Colon Carcinoma Metastatic in the Brain (tissue), 2 donors: Measurements from ENCODE around the gene ESYT2.

DNA sequence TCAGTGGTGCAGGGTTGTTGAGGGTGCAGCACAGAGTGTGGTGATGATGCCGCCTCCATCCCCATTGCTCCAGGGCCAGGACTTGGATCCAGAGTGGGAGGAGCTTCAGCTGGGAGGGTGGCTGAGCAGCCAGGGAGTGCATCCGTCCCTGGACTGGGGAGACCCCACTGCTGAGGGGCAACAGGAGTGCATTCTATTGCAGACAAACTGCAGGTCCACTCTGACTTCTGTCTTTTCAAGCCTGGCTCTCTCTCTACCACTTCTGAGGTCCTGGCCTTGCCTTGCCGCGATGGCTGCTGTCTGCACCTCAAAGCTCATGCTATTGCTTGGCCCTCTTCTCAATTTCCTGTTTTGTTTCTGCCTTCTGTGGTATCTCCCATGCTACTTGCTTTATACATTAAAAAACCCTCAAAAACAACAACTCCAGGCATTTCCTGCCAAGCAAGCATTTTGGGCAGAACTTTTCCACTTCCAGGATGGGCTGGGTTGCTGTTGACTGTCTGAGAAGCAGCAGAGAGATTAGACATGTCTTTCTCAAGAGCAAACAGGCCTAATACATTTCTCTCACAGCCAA, 134.8 kb downstream of the DNAJB6 start:
- PRO-cap, 2 experiments: no peak in any of the 2 experiments

DNA sequence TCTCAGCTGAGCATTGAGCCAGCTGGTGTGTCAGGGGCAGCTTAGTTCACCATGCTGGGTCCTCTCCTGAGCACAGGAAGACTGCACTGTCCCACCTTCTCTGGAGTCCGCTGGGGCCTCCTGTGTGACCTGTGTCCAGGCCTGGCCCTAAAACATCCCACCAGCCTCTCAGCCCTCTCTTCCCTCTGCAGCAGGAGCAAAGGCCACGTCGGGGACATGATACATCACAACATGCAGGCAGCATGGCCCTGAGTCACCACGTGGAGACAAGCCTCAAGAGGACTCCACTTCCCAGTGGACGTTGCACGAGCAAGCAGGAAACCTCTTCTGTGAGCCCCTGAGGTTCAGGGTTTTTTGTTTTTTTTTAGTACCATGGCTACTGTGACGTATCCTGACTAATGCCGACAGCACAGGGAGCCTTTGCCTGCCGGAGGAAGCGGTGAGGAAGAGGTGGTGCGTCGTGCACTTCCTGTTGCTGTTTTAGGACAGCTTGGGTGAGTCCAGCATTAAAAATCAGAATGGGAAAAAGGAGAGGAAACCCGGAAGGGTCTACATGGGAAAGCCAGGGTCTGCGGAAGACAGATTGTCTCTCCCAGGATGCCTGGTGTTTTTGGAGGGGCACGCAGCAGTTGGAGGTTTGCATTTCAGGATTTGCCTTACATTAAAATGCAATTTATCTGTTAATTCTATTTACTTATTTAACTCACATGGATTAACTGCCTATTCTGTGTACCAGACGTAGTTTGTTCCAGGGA, 166.0 kb downstream of the DNAJB6 start:
- PRO-cap, 2 experiments: no peak in any of the 2 experiments

- PRO-cap, 2 experiments: no peak in any of the 2 experiments
These were observed 485.8 kb downstream of the DNAJB6 start for GRCh38 chr7:157822508-157823069.

DNA sequence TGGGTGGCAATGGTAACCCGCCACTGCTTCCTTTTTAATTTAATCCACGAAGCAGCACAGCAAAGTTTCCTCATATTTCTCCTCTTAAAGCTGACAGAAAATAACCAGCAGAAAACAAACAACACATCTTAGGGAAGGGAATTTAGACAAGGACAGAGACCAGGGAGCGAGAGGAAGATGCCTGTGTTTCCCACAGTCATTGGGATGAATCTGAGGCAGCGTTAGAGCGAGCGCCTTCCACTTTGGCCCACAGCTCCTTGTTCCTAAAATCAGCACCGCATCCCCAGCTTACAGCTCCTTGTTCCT, 593.4 kb downstream of the PTPRN2 start:
- PRO-cap, 2 experiments: no peak in any of the 2 experiments

DNA sequence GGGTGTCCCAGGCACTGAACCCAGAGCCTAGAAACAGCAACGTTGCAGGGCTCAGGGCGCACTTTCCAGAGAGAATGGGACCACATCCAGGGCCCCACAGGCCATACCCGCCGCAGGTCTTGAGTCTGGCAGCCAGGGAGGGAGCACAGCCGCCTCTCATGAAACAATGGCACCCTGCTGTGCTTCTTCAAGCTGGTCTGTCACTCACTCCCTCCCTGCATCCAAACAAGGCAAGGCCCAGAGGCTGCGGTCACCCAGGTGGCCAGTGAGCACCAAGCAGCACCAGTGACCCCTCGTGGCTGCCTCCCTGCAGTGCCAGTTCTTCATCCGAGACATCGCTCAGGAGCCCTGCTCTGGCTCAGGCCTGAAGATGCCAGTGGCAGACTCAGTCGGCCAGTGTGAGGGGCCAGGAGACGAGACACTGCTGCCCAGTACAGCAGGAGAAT, 261.6 kb downstream of the PTPRN2 start:
- PRO-cap, 2 experiments: no peak in any of the 2 experiments

DNA sequence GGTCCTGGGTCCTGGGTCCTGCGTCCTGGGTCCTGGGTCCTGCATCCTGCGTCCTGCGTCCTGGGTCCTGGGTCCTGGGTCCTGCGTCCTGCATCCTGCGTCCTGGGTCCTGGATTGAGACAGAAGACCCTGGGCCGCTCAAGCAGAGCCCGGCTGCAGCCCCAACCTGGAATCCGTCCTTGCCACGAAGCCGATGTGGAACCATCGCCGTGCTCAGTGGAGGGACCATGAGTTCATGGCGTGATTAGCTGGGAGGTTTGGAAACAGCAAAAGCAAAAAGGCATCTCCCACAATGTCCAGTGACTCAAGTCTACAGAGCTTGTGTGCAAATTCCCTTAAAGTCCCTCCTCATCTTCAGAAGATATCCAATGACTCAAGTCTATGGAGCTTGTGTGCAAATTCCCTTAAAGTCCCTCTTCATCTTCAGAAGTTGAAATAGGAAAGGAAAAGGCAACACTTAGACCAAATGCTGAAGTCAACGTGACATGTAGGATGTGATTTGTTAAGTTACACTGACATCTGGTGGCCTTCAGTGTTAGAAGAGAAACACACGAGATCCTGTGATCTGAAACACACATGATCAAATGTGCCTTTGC, 179.9 kb downstream of the PTPRN2 start:
- PRO-cap, 2 experiments: no peak in any of the 2 experiments

DNA sequence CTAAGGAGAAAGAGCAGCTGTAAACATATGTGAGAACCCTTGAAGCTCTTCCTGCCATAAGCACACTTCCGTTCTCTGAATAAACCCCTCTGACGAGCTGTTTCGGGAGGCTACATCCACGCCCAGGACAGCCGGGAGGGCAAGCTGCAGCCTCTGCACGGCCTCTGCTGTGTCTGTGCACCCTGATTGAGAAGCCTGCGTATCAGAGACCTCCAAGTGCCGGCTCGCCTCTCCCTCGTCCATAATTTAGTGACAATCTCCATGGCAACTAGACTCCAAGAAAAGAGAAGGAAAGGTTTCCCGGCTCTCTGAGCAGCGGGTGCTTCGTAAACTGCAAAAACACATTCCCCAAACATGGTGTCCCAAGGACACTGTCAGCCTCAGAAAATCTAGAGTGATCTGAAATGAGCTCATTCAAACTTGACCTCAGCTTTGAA, 114.3 kb downstream of the PTPRN2 start:
- PRO-cap, 2 experiments: no peak in any of the 2 experiments

- PRO-cap, 2 experiments: peak in 1 of 2 experiments; most common plus-strand start chr7:158582028 (in 1); most common minus-strand start chr7:158581867 (in 1)
These were observed 5.9 kb downstream of the PTPRN2 start for GRCh38 chr7:158581704-158582208.

DNA sequence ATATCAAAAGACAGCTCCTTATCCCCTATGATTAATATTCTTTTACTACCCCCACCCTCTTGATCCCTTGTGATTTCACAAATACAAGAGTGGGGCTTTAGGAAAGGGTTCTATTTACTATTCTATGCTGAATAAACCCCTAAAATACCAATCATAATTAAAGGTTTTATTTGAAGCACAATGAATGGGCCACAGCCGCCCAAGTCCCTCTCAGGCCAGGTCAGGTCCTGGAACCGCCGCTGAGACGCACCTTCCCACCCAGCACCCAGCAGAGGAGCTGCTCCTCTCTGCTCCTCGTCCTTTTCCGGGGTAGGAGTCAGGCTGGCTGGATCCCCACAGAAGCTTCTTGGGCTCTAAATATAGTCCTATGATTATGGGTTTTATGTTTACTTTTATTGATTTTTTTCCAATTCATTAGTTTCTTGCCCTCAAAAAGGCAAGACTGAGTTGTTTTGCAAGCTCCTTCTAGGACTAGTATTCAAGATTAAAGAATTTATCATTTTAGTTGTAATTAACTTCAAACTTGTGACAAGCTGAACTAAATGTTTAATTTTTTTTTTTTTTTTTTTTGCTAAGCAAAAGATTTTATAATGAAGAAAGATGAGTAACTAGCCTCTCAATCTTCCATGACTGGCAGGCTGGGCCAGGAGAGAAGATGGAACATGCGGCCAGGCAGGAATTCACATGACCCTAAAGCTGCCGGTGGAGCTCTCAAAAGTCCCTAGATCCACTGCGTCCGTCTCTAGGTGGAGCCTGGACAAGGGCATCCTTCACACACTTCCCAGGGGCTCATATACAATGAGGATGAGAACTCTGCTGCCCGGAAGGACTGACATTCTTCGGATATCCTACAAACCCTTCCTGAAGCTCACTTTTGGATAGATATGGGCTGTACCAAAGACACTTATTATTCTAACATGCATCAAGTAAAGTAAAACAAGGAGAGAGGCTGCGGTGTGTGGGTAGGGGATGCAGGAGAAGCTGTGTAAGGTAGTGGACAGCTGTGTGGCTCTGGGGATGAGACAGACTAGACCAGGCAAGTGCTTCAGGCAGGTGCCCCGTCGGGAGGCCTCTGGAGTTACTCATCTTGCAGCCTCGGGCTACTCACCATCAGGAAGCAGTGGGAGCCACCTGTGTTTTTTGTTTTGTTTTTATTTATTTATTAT, 48.8 kb upstream of the NCAPG2 start:
- PRO-cap, 2 experiments: no peak in any of the 2 experiments

GRCh38 chr7:158759028-158759603, 54.5 kb upstream of the NCAPG2 start:
- PRO-cap, 2 experiments: no peak in any of the 2 experiments

GRCh38 chr7:158759618-158760474, 55.2 kb upstream of the NCAPG2 start:
- PRO-cap, 2 experiments: no peak in any of the 2 experiments

DNA sequence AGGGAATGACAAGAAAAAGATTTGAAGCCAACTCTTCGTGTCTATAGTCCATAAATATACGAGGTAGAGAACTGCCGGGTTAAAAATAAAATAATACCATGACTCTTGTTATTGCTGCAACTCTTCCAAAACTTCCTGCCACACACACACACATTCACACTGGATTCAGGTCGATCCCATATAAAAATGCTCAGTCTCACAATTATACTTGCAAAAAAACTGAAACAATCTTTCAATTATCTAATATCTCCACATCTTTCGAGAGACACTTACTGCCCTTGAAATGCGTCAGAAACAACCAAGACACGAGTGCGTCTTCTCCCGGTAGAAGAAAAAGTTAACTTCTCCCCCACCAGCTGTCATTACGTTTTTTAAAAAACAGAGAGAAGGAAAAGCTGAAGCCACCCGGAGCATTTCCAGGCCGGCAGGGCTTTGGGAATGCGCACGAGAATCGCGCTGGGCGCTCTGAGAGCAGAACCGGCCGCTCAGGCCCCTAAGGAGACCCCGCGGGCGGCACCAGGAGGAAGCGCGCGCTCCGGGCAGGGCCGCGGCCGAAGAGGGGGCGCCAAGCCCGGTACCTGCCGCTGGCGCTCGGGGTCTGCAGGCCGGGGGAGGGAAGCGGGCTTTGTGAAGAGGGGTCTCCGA, 1.3 kb downstream of the ESYT2 start:
- PRO-cap, 2 experiments: no peak in any of the 2 experiments

DNA sequence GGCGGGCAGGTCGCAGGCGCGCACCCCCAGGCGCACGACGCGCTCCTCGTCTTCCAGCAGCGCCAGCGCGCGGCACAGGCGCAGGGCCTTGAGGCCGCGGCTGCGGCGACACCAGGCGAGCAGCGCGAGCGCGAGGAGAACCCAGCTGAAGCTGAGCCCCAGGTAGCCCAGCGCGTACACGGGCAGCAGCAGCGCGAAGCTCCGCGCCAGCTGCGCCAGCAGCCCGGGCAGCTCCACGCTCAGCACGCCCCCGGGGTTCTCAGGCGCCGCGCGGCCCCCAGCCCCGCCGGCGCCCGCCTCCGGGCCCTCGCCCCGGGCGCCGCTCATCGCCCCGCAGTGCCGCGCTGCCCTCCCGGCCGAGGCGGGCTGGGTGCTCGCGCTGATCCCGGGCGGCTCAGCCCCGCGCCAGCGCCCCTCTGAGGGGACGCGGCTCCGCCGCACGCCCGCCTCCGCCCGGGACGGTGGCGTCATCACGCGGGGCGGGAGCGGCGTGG, at the start of gene ESYT2:
ESYT2 (minus strand) TSS at position 418 of the 494 bp plus-strand sequence.
- PRO-cap, 2 experiments: peak in 2 of 2 experiments; most common plus-strand start position 49 of the sequence (in 1); most common minus-strand start position 64 of the sequence (in 2)

DNA sequence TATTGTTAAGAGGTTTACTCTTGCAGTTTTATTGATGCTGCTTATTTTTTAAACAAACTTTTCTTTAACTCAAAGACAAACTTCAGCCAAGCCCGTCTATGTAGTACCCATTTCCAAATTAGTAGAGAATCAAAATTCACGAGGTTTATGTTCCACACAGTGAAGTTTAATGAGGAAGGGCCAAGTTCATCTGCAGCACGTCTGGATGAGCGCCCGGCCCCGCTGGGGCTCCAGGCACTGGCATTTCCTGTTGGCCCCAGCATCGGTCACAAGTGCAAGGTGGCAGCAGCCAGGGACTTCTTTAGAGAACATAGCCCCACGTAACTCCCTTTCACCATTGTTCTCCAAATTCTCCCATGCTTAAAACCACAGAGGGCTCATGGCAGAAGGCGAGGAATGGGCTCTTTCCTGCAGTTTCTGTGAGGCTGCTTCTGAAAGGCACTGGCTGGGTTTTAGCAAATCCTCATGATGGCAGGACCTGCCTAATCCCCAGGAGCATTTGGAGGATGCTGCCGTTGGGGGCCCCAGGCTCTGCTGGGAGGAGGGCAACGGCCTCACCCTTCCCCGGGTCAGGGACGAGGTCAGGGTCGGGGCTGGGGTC, 131.9 kb downstream of the VIPR2 start:
- PRO-cap, 2 experiments: no peak in any of the 2 experiments

GRCh38 chr7:159092623-159093063, 52.0 kb downstream of the VIPR2 start:
- PRO-cap, 2 experiments: no peak in any of the 2 experiments

- PRO-cap, 2 experiments: no peak in any of the 2 experiments
These were observed 50.3 kb downstream of the VIPR2 start for GRCh38 chr7:159094415-159094799.

DNA sequence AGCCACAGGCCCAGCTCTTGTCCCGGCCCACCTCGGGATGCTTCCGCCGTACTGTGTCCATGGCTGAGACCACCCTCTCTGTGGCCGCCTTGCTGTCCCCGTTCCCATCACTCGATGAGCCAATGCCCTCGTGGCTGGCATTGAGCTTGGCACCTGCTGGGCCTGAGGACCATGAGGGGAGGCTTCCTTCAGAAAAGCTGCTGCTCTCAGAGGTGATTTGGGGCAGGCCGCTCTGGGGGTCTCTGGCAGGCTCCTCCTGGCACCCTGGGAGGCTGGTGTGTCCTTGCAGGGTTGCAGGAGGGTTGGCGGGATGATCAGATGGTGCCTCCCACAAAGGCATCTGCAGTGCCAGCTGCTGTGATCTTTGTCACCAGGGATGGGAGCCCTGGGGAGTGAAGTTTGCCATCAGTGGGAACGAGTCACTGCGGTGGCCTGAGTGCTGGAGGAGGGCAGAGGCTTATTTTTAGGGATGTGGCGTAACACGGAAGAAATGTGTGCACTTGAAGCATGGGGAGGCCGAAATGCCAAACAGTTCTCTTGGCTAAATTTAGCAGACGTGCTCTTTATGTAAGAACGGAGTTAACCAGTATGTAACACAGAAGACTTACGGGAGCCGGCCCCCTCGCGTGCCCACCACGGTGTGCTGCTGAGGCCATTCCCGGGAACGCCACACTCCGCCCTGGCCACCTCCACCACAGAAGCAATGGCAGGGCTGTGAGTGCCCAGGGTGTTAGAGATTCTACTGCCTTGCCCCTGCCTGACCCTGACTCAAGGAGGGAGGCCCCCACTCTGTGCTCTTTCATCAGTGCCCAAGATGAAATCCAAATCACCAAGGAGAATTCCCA, 47.6 kb downstream of the VIPR2 start:
- PRO-cap, 2 experiments: no peak in any of the 2 experiments

- PRO-cap, 2 experiments: no peak in any of the 2 experiments
These were observed 45.4 kb downstream of the VIPR2 start for GRCh38 chr7:159099161-159099853.

DNA sequence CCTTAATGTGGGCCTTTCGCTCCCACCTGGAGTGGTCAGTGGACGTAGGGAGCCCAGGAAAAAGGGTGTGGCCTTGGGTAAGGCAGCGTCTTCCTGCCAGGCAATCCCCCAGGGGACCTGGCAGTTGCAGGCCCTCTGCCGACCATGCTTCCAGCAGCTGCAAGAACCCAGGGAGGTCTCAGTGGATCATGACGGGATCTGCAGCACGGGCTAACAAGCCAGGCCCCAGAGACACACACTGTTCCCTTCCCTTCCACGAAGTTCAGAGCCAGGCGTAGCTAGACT, 48.0 kb upstream of the VIPR2 start:
- PRO-cap, 2 experiments: no peak in any of the 2 experiments